Right atrium auricular region (tissue), 2 donors: ENCODE measurements around a stretch of chr20.

- PRO-cap = bidirectional peak, plus-strand start at chr20:46399682, minus-strand start at chr20:46399497
- RAMPAGE, long total RNA, 2 experiments = no peak in any of the 2 experiments
Measured at GRCh38 chr20:46399050-46399942, 7.1 kb downstream of the ELMO2 start.

GRCh38 chr20:46895213-46895511 is 519 bp downstream of the EYA2 start:
- PRO-cap = no peak
- RAMPAGE, long total RNA, 2 experiments = no peak in any of the 2 experiments

DNA sequence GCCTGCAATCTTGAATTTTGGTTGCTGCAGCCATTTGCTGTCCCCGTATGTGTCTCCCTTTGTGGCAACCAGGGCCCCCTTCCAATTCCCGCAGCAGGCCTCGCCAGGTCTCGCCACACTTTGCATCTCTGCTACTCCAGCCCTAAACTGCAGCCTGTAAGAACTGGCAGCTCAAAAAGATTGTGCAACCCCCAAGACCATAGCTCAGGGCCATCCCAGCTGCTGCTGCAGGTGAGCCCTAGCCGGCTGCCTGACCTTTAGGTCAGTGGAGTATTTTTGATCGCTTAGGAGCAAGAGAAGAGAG is 138.2 kb downstream of the EYA2 start:
- PRO-cap = no peak
- RAMPAGE, long total RNA, 2 experiments = no peak in any of the 2 experiments

DNA sequence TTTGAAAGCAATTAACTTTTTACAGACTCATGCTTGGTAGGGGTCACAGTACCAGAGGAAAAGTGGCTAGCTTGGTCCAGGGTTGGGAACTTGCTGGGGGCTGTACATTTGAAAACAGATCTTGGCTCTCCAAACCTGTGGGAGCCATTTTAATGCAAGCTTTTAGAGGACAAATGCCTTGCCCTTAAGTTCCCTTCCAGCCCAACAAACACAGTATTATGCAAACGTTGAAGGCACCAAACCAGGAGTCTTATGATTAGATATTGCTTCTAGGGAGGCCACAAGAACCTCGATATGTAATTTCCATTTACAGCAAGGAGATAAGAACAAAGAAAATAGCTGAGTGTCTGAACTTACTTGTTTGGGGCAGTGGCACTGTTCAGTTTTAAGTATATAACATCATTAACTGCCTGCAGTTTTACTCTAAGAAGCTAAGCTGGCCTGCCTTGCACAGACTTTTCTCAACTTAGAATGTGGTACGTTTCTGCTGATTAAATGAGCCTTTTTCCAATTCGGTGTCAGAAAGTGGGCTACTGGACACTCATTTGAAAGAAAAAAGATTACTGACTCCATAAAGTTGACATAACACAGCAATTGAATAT is 2.3 kb downstream of the ZMYND8 start:
- PRO-cap = no peak
- RAMPAGE, long total RNA, 2 experiments = no peak in any of the 2 experiments

DNA sequence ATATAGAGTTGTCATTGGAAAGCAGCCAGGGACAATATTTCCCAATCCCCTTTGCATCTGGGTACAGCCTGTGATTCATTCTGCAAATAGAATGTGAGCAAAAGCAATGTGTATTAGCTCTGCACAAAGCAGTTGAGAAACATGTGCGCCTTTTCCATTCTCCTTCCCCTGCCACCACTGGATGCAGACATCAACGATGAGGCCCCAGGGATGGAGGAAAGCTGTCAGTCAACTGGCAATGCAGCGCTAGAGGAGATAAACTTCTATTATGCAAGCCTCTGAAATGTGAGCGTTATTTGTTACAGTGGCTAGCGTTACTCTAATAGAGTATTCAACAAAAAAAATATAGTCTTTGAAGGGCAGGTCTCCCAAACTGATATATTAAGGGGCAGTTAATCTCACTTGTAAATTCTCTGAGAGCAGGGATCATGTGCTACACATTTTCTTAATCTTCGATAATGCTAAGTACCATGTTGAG is 37.1 kb upstream of the NCOA3 start:
- PRO-cap = no peak
- RAMPAGE, long total RNA, 2 experiments = no peak in any of the 2 experiments

DNA sequence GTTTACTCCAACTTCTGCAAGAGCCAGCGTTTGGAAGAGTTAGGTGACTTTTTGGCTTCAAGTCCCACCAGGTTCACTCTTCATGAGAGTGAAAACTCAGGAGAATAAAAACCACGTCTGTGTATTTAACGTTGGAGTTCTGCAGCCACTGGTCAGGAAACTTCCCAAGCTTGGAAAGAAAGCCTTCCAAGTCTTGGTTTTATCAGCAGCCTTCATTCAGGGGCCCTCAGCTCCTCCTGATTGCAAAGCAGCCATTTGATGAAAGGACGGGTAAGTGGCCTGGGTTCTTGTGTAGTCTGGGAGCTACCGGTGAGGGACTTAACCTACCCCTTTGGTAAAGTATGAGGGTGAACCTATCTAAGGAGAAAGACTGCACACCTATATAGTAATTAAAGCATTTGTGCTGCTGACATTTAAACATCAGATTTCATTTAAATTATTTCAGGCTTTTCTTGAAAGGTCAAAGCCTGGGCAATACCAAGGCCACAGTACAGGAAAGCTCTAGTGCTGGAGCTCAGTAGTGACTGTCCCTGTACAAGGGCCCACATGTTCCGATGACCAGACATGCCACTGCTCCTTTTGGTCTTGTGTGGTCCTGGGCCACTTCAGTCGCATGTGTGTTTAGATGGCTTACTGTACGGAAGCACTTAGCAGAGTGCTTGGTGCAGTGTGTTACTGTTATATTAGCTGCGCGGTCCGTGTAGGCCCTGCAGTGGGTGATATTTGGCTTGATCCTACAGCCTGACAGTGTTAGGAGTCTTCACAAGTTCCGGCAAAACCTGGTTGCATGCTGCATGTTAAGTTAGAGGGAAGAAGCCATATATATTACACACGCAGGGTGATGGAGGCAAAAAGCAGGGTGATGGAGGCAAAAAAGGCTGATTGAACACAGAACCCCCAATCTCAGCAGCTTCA is 123.0 kb downstream of the SULF2 start:
- PRO-cap = no peak
- RAMPAGE, long total RNA, 2 experiments = no peak in any of the 2 experiments

- PRO-cap = no peak
- RAMPAGE, long total RNA, 2 experiments = no peak in any of the 2 experiments
Measured at GRCh38 chr20:47842798-47843251, 57.5 kb upstream of the SULF2 start.

DNA sequence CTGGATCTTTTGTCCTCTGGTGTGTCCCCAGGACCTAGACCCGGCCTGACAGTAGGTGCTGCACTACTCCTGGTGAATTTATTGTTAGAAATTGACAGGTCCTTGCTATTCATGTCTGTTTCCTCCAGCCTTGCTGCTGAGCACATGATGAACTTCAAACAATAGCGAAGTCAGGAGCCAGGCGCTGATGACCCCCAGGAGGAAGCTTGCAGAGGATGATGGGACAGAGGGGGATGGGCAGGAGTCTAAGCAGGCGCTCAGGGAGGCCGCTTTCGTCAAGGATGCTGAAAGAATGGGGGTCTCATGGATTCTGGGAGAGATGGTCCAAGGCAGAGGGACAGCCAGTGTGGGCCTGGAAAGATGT is 234.8 kb upstream of the SULF2 start:
- PRO-cap = no peak
- RAMPAGE, long total RNA, 2 experiments = no peak in any of the 2 experiments

DNA sequence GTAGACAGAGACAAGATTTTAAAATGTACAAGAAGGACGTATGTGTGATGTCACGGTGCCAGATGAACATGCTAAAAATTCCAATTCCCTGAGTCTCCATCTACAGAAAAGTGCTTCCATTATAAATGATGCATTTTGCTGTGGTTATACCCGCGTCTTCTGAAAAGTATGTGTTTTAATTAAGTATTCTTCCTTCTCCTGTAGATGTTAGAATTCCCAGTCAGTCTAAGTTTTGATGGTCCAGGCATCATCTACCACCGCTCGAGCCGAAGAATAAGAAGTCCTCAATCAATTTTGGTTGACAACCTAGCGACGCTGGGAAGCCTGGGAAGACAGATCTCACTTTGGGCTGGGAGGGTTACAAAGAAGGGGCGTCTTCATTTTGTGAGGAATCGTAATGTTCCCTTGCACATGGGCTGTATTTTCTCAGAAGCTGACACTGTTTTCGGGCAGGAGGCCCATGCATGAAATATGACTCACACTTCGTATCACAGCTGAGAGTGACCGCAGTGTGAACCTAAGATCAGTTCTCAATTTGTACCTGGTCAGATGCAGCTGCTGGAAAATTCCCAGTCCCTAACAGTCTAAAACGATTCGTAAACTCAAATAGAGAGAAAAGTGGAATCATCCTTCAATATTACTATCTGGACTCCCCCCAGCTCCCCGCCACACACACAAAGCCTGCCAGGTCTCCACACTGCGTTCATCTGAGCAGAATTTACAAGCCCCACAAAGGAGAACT is 488.8 kb downstream of the PREX1 start:
- PRO-cap = no peak
- RAMPAGE, long total RNA, 2 experiments = no peak in any of the 2 experiments

- PRO-cap = no peak
- RAMPAGE, long total RNA, 2 experiments = no peak in any of the 2 experiments
Measured at GRCh38 chr20:48656906-48657446, 170.8 kb downstream of the PREX1 start.

- PRO-cap = no peak
- RAMPAGE, long total RNA, 2 experiments = no peak in any of the 2 experiments
Measured at GRCh38 chr20:48737283-48738136, 90.3 kb downstream of the PREX1 start.

GRCh38 chr20:48763006-48763926 is 64.5 kb downstream of the PREX1 start:
- PRO-cap = bidirectional peak, plus-strand start at chr20:48763591, minus-strand start at chr20:48763281
- RAMPAGE, long total RNA, 2 experiments = no peak in any of the 2 experiments

- PRO-cap = no peak
- RAMPAGE, long total RNA, 2 experiments = no peak in any of the 2 experiments
Measured at GRCh38 chr20:48772293-48772999, 55.4 kb downstream of the PREX1 start.

GRCh38 chr20:48825747-48826775 is 1.7 kb downstream of the PREX1 start:
- PRO-cap = no peak
- RAMPAGE, long total RNA, 2 experiments = no peak in any of the 2 experiments

DNA sequence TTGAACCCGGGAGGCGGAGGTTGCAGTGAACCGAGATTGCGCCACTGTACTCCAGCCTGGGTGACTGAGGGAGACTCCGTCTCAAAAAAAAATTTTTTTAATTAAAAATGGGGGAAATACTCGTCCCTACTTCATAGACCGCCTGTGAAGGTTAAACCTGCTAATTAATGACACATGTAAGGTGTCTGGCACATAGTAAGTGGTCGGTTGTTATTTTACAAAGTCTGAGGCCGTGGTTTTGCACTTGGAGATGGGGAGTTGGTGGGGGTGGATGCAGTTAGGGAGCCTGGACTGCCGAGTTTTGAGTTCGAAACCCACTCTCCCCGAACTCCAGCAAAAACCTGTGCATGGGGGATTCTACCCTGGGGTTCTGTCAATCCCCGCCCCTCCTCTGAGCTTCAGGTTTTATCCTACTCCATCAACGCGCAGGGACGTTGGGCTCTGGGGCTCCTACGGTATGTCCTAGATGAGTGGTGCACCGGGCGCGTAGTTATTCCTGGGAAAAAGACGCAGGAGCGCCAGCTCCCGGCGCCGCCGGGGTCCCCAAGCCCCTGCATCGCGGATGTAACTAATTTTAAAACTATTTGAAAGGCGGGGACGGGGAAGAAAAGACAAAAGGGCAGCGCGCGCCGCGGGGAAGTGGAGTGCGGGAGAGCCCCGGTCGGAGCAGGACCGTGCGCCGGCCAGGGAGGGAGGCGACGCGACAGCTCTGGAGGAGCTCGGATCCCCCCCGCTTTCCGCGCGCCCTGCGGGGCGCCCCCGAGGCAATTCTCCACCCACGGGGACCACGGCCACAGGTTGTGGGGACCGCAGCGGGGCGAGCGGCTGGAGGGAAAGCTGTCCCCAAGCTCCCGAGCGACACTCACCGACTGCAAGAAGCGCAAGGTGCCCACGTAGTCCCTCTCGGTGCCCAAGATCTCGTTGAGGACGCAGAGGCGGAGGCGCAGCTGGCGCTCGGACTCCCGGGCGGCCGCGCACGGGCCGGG is 730 bp downstream of the PREX1 start:
- PRO-cap = no peak
- RAMPAGE, long total RNA, 2 experiments = no peak in any of the 2 experiments

DNA sequence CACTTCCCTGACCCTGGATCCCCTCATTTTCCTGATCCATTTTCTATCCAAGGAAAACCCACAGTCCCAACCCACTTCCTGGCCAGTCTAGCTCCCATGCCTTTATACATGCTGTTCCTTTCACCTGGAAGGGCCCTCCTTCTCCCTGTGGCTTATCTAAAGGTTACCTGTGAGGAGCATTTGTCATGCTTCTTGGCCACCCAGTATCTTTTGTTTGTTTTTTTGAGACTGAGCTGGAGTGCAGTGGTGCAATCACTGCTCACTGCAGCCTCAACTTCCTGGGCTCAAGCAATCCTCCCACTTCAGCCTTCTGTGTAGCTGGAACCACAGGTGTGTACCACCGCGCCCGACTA is 10.4 kb upstream of the ARFGEF2 start:
- PRO-cap = no peak
- RAMPAGE, long total RNA, 2 experiments = no peak in any of the 2 experiments

GRCh38 chr20:48920013-48920719 is 1.3 kb upstream of the ARFGEF2 start:
- PRO-cap = no peak
- RAMPAGE, long total RNA, 2 experiments = no peak in any of the 2 experiments

DNA sequence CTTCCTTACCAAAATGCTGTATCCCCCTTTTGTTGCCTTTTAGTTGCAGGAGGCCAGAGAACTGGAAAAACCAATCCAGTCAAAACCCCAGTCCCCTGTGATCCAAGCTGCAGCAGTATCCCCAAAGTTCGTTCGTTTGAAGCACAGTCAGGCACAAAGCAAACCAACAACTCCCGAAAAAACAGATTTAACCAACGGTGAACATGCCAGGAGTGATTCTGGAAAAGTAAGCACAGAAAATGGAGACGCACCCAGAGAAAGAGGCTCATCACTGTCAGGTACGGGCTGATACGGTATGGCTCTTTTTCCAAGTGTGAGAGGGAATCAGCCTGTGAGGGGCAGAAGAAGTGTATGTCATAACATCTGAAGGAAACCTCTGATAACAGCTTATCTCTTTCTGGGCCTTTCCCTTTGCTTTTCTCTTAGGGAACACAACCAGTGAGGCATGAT is 32.0 kb downstream of the ARFGEF2 start:
- PRO-cap = no peak
- RAMPAGE, long total RNA, 2 experiments = no peak in any of the 2 experiments

DNA sequence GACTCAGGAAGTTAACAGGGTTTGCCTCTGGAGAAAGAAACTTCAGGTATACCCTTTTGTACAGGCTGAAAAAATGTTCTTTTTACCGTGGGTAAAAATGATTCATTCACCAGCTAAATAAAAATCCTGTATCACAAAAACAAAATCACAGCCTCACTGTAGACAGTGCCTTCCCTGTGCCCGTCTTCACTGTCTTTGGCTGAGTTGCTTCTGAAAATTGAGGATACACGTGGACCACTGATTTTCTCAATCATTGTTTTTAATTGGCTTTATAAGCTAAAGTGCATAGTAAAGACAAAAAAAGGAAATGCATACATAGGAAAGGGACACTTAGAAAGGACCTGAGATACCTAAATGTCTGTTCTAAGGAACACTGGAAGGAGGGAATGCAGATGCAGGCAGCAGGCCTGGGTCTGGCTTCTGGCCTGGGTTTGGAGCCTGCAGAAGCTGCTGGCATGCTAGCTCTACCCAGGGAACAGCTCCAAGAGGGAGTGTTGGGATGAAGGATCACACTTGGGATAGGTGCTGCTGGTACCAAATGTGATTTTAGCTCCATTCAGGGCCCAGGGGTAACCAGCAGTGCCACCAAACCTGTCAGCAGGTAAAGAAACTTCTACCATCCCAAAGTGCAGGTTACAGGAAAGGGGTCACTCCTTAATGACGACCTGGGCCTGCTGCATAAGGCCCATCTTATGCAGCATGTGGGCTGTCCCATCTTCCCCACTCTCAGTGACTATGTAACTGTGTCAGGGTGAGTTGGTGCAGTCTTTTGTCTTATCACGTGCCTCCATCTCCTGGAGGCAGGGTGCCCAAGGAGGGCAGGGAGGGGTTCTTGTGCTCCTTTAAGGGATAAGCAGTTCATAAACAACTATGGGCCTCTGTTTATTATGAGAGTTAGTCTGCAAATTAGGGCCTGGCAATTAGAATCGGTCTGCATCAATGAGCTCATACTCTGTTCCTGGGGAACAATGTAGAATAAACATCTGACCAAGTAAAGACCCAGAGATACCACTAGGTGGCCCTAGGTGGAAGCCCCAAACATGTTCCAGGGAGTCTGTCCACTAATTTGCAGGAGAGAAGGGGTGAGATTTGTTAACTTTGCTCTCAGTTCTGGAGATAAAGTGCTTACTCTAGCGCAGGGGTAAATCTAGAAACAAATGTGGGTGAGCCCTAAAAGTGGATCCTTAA is 26.8 kb downstream of the DDX27 start:
- PRO-cap = no peak
- RAMPAGE, long total RNA, 2 experiments = no peak in any of the 2 experiments

- PRO-cap = no peak
- RAMPAGE, long total RNA, 2 experiments = no peak in any of the 2 experiments
Measured at GRCh38 chr20:49248805-49249630, 28.8 kb downstream of the ZNFX1 start.